ENCODE measurements around a stretch of chr11.

DNA sequence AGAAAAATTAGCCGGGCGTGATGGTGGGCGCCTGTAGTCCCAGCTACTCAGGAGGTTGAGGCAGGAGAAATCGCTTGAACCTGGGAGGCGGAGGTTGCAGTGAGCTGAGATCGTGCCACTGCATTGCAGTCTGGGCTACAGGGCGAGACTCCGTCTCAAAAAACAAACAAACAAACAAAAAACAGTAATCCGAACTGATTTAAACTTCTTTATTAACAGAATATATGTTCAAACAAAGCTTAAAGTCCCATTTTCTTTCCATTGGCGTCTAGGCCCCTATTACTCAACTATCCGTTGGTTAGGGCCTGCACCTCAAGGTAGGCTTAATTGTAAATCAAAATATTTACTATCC is 1.5 kb upstream of the ZNF143 start:
- PRO-cap: no peak

GRCh38 chr11:9535449-9535838 is 38.0 kb upstream of the WEE1 start:
- PRO-cap: no peak

DNA sequence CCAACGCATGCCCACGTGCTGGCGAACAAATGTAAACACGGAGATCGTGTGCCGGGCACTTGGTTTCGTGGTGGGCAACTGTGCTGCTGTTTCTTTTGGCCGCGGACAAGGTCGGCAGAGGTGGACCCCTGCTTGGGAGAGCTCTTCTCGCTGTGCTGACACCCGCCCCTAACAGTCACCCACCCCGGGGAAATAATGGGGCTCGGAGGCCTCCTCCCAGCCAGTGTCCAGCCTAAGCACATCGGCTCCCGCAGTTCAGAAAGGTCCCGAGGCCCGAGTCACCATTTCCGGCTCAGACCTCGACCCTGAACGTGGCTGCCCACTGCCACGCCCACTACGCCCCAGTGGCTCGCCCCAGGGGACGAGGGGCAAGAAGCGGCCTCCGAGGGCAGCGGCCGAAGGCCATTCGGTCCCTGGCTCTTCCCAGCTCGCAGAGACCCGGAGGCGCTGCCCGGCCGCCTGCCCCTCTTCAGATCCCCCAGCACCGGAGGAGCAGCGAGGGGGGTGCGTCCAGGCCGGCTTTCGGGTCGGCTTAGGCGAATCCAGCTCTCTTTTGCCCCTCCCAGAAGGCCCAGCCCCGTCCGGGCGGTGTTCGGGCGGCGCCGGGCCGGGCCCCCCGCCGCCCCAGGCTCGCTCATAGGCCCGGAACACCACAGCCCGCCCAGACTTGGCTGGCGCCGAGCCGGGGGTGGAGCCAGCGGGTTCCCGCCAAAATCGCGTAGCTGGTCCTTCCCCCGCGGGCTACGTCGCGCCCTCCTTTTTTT is 451 bp upstream of the WEE1 start:
- PRO-cap: unidirectional peak, plus-strand start at position 58 of the sequence; bidirectional peak, plus-strand start outside the sequence, minus-strand start at position 555 of the sequence

DNA sequence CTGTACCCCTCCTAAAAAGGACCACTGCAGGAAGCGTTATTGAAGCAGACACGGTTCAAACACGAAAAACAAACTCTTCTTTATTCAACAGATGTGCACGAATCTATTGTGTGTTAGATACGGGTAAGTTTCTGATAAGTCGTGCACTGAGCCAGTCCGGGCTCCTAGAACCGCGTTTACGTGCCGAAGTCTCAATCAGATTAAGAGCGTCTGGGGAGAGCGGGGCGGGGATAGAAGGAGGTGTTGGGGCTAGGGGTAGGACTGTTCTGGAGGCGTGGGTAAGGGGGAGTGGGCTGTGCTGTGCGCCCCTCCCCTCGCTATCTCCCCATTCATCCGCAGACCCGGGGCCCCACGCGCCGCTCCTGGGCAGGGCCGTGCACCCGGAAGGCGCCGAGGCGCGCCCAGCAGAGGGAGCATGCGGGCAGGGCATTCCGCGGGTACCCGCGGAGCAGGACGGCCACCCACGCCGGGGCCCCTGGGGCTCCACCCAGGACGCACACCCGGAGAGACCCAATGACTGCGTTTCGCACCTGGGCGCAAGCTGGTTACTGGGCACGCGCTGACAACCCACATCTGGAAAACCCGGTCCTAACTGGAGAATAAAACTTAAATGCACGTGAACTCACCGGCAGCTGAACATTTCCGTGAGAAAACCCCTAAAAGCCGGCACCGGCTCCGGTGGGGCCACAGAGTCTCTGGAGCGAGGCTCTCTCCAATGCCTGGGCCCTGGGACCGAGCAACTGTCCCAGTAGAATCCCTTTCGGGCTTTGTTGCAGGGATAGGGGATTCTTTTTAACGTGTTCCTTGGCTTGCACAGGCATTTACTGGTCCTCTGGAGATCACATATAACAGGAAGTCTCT is 40.6 kb downstream of the WEE1 start:
- PRO-cap: bidirectional peak, plus-strand start at position 429 of the sequence, minus-strand start at position 364 of the sequence

GRCh38 chr11:9670073-9670832 is 6.4 kb downstream of the SWAP70 start:
- PRO-cap: no peak

DNA sequence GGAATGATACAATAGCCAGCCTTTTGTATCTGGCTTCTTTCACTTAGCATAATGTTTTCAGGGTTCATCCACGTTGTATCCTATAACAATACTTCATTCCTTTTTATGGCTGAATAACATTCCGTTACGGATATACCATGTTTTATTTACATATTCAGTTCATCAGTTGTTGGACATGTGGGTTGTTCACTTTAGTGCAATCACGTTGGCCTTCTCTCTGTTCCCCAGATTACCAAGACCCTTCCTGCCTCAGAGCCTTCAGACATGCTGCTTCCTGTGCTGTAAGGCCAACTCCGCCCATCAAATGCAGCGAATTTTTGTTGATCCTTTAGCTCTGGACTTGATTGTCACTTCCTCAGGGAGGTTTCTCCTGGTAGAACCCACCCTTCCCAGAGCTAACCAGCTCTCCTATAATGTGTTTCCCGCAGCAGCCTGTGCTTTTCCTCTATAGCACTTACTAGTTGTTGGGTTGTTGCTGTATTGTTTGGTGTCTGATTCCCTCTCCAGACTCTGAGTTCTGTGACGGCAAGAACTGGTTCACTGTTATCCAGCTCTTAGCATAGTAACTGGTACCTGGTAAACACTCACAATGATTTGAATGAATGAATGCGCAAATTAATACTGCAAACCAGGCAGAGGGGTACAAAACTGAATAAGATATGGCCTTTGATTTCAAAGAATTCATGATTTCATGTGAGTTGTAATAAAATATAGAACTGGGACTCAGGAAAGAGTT is 39.5 kb downstream of the SWAP70 start:
- PRO-cap: no peak

DNA sequence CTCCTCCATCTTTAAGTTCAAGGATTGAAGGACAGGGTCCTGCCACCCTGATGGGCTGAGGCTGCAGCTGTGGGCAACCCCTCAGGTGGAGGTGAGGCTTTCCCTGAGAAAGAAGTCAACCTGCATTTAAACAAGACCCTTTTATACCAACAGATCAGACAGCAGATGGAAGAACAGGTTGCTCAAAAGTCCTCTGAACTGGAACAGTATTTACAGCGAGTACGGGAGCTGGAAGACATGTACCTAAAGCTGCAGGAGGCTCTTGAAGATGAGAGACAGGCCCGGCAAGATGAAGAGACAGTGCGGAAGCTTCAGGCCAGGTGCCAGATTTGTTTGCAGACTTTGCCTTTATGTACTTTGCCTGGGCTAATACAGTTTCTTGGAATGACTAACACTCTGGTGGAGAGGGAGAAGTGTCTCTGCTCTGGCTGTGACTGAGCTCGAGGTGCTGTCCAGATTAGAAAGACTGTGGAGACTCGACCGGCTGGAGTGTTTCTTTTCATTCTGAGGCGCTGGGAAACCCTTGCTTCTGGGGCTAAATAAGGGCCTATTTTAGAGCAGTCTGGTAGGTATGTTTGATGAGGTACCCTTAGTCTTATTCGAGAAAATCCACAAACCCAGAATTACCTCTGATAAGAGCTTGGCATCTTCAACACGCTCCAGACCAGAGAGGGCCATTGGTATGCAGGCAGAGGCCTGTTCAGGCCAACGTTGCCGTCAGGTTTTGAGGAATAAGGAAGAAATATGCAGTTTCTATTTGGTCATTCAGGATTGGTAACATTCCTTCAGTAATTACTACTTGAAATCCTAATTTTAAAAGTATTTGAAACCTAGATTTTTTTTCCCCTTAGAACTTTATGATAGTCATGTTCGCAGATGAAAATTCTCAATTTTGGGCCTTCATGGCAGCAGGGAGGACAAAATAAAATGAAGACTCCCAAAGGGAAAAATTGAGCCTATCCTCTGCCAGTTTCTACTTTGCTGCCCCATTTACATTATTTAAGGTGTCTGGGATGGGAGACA is 76.5 kb downstream of the SWAP70 start:
- PRO-cap: unidirectional peak, plus-strand start at position 460 of the sequence

DNA sequence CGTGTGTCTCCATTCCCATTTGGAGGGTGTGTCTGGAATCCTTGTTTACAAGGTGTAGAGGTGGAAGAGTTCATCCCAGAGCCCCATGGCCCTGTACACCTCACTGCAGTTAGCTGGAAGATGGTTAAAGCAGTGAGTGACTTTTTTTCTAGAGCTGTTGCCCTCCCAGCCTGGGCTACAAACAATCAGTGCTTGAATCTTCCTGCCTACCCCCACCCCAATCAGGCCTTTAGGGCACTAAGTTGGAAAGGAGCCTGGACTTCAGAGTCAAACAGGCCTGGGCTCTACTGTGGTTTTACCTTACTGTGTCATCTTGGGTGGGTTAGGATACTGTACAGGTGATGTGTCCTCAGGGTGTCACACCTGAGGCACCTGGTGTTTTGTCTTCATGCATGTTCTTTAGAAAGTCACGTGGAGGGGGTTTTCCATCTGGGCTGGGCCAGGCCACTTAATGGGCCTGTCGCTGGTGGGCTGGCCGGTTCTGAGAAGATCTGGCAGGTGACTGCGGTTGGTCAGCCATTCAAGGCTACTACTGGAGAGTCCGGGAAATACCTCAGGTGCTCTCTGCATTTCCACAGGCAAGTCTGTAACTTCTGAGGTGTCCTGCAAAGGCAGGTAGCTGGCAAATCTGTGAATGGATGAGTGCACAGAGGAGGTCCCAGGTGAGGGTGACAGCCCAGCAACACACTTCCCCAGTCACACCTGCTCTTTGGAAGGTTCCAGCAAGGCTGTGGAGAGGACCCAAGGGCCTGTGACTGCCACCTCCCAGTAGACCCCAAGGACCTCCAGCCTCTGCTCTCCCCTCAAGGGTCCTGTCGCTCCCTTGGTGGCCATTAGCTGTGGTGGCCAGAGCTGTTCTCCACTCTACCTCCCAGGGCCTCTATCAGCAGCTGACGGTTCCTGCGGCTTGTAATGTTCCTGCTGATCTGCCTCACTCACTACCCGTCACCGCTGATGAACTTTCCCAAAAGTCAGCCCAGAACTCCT is 92.7 kb downstream of the SWAP70 start:
- PRO-cap: no peak

DNA sequence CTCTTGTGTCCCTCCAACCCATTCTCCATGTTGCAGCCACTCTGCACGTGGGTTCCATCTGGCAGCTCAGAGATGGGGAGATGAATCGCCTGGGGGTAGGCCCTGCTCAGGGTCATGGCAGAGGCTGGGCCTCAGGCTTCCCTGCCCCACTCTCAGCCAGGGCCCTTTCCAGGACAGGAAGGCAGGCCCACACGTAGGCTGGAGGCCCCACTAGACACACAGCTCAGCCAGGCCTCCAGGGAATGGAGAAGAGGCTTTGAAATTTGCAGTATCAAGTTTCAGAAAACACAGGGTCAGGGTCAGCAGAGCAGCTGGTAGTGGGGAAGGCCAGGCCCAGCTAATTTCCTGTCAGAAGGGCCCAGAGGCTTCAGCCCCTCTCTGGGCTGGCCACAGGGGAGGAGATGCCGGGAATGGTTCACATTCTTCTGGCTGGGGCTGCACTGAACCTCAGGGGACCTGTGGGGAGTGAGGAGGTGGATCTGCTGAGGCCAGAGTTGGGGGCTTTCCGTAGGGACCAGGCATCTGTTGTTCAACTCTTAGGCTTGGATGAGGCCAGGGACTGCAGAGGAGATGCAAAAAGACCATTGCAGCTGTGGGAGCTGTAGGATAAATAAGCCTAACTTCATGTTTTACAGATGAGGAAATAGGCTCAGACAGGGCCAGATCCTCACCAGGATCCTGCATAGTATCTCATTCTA is 101.7 kb downstream of the SWAP70 start:
- PRO-cap: no peak

GRCh38 chr11:9849829-9850400 is 186.0 kb downstream of the SWAP70 start:
- PRO-cap: no peak

DNA sequence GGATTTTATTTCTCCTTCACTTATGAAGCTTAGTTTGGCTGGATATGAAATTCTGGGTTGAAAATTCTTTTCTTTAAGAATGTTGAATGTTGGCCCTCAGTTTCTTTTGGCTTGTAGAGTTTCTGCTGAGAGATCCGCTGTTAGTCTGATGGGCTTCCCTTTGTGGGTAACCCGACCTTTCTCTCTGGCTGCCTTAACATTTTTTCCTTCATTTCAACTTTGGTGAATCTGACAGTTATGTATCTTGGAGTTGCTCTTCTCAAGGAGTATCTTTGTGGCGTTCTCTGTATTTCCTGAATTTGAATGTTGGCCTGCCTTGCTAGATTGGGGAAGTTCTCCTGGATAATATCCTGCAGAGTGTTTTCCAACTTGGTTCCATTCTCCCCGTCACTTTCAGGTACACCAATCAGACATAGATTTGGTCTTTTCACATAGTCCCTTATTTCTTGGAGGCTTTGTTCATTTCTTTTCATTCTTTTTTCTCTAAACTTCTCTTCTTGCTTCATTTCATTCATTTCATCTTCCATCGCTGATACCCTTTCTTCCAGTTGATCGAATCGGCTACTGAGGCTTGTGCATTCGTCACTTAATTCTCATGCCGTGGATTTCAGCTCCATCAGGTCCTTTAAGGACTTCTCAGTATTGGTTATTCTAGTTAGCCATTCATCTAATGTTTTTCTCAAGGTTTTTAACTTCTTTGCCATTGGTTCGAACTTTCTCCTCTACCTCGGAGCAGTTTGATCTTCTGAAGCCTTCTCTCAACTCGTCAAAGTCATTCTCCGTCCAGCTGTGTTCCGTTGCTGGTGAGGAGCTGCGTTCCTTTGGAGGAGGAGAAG is 63.3 kb downstream of the SBF2 start:
- PRO-cap: no peak

DNA sequence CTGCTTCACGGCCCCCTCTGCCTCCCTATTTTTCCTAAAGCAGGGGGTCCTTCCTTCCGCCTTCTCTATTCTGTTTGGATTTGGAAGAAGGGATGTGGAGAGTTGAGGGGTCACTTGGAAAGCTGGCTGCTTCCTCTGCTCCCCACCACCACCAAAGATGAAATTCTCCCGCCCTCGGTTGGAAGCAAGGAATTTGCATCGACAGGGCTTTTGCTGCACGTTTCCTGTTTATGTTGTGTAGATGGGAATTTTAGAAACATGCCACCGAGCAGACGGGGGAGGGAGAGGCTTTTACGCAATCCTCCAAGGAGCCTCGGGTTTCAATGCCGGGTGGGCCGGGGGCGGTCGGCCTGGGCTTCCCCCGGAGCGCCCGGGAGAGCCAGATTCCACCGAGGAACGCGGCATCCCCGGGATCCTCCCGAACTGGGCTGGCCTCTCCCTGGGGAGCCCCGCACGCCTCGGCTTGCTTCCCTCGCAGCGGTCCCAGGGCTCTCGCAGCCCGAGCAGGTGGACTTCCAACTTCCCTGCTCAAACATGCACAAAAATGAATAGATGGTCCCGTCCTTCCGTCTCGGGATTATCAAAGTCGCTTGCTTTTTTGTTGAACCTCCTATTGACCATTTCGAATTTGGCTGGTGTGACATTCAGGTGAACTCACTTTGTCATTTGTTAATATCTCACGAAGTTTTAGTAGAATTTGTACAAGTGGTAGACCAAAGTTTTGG is 564 bp upstream of the SBF2 start:
- PRO-cap: bidirectional peak, plus-strand start at position 267 of the sequence, minus-strand start at position 159 of the sequence; bidirectional peak, plus-strand start at position 351 of the sequence, minus-strand start at position 425 of the sequence

DNA sequence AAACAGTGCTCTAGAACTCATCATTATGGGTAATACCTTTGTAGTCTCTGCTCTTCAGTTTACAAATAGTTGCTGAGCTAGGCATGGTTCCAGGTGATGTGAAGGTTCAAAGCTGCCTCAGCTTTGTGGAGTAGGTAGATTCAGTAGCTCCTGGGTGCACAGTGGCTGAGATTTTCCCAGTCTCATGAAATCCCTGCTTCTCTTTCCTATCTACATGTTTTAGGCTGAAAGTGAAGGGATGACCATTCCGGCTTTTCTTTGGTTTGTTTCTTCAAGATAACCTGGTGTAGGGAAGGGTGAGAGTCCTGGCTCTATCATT is 21.9 kb downstream of the ADM start:
- PRO-cap: no peak

- PRO-cap: no peak
These were observed 72.5 kb upstream of the AMPD3 start for GRCh38 chr11:10382501-10383089.

- PRO-cap: bidirectional peak, plus-strand start at chr11:10414233, minus-strand start at chr11:10414237
These were observed 41.0 kb upstream of the AMPD3 start for GRCh38 chr11:10413928-10414692.

DNA sequence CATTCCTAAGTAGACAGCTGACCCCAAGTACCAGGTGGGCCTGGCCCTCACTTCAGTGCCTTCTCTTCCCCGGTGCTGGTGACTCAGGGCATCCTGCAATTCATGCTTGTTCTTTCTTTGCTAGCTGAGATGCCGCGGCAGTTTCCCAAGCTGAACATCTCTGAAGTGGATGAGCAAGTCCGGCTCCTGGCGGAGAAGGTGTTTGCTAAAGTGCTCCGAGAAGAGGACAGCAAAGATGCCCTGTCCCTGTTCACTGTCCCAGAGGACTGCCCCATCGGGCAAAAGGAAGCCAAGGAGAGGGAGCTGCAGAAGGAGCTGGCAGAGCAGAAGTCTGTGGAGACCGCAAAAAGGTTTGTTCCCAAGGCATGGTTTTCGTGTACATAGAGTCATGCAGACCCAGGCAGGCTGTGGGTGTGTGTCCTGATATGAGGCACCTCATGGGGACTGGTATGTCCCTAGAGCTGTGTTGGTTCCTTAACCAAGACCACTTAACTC is 6.4 kb downstream of the AMPD3 start:
- PRO-cap: no peak

- PRO-cap: no peak
These were observed 13.1 kb upstream of the LYVE1 start for GRCh38 chr11:10581290-10582235.

- PRO-cap: no peak
These were observed 55.3 kb downstream of the IRAG1 start for GRCh38 chr11:10638274-10638704.

GRCh38 chr11:10674227-10674941 is 19.2 kb downstream of the IRAG1 start:
- PRO-cap: bidirectional peak, plus-strand start at chr11:10674788, minus-strand start at chr11:10674781

GRCh38 chr11:10772317-10772738 is 21.3 kb downstream of the CTR9 start:
- PRO-cap: no peak

Data from sciatic nerve (tissue), 1 donor.